Cardiac septum (tissue), 1 donor: ENCODE measurements around the gene SPDYE9.

- PRO-cap: no peak
These were observed 810 bp downstream of the GALNT17 start for GRCh38 chr7:71132263-71133644.

DNA sequence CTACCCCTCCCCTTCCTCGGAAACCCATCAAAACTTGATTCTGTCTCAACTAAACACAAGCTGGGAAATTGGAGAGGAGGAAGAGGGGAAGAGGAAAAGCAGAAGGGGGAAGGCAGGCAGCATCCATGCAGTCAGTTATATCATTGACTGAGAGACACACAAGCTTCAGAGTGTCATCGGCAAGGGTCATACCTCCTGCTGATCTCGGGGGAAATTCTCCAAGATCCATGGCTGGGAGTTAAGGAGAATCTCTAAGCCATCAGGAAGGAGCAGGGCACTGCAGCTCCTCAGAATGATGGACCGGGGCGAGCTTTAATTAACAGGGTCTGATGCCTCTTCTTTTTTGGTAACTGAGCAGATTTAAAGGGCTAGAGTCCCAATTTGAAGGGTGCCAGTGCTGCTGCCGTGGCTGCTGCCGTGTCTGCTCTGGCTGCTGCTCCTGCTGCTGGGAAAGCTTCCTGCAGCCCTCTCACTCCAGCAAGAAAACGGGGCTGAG lies 34.8 kb upstream of the CALN1 start:
- PRO-cap: no peak

DNA sequence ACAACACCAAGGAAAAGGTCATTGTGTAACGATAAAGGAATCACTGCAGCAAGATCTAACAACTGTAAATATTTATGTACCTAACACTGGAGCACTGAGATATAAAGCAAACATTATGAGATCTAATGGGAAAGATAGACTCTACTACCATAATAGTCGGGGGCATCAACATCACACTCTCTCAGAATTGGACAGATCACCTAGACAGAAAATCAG lies 96.1 kb downstream of the TYW1B start:
- PRO-cap: no peak

GRCh38 chr7:72806850-72807524 lies 21.0 kb downstream of the TYW1B start:
- PRO-cap: no peak

GRCh38 chr7:72897648-72898118 lies 27.2 kb upstream of the POM121 start:
- PRO-cap: no peak

GRCh38 chr7:73085809-73086294 lies at the start of gene SPDYE9:
Gene SPDYE9, minus strand, starts transcription at chr7:73086038.
- PRO-cap: no peak

DNA sequence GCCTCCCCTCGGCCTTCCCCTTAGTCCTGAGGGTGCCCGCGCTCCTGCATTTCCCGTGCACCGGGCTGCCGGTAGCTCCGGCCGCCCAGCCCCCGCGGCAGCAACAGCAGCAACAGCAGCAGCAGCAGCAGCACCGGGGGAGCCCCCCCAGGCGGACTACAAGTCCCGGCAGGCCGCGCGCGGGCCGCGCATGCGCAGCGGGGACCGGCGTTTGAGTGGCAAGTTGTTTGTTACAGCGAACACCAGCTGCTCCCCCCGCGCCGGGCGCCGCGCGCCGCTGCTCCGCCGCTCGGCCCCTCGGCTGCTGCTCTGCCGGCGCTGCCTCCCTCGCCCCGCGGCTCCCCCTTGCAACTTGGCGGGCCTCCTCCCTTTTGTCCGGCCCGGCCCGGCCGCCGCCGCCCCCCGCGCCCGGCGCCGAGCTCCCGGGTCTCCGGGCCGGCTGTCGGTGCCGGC lies 501 bp downstream of the SPDYE10 start:
- PRO-cap: bidirectional peak, plus-strand start at position 238 of the sequence, minus-strand start at position 158 of the sequence

- PRO-cap: no peak
These were observed 2.2 kb downstream of the FKBP6 start for GRCh38 chr7:73330037-73330747.

DNA sequence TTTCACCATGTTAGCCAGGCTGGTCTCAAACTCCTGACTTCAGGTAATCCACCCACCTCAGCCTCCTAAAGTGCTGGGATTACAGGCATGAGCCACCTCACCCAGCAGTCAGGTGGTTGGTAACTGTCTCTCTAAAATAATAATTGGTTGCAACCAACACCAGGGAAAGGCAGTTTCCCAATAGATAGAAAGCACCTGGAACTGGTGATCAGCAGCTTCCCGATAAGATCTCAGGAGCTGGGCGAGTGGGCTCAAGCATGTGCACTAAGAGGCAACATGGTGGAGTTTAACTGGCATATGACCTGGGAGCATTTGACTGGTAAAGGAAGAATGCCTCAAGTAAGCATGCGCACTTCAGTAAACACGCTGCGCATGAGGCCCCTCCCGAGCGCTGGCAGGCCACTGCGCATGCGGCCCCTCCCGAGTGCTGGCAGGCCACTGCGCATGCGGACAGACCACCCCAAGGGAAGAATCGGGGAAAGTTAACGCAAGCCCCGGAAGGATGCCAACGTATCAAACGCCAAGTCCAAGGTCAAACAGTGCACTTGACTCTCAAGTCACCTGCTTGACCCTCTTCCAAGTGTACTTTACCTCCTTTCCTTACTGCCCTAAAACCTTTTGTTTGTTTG lies 34.3 kb upstream of the FZD9 start:
- PRO-cap: no peak

- PRO-cap: no peak
These were observed 23.3 kb upstream of the FZD9 start for GRCh38 chr7:73410238-73410770.

DNA sequence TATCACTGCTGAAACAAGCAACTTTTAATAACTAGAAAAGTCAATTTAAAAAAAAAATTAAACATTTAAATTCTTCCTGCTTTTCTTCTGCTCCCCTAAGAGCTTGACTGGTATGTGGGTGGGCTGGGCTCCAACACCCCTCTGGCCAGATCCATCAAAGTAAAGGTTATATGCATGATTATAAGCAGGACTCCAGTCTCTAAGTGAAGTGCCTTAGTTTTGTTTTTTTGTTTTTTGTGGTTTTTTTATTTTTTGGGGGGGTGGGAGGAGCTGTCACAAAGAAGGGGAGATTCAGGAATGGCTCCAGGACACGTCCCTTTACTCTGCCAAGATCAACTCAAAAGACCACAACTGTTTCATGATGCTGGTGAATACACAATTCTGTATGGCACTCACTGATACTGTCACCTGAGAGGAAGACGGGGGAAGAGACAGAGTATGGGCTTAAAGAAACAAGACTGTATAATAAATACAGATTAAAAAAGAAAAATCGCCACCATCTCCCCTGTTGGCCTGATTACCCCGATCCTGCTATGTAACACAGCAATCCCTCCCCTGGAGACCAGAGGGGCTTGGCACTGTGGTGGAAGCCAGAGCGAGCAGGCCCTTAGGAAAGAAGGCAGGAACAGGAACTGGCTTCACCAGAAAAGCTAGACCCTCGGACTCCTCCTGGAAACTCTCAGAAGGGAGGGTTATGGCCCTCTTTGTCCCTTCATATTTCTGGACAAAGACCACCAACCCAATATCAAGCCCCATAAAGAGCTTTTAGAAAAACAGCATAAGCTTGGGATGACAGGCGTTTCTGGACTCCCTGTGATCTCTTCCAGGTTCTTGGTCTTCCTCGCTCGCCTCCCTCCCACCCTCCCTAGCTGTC lies 7.9 kb downstream of the FZD9 start:
- PRO-cap: no peak

GRCh38 chr7:73470108-73470617 lies 36.6 kb downstream of the FZD9 start:
- PRO-cap: no peak

DNA sequence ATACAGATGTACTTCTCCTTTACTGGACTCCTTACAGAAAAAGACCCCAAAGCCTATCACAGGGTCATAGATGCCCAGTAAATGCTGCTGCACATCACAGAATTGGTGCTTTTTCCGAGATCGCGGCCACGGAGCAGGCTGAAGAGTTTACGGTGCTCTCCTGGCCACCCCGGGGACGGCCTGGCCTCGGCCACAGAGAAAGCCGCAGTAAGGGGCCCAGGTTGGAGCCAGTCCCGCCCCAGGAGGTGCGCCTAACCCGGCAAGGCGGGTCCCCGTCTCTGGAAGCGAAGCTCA lies 442 bp downstream of the TBL2 start:
- PRO-cap: no peak

DNA sequence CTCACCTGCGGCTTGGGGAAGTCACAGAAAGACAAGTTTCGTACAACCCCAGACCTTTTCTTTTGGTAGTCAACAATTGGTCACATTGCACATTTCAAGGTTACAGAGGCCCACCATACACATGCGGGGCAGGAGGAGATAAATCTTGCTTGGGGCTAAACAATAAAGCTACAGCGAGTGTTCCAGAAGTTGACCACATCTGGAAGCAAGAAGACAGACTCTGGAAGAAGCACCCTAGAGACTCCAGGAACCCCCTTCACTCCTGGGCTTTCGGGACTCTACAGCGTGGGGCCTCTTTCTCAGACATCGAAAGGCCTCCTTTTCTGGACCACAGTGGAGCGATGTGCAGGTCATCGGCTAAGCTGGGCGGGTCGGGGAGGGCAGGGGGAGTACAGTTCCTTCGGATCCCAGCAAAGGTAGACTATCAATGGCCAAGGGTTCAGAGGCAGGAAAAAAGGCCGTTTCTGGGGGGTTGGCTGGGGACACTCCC lies 973 bp downstream of the DNAJC30 start:
- PRO-cap: no peak

DNA sequence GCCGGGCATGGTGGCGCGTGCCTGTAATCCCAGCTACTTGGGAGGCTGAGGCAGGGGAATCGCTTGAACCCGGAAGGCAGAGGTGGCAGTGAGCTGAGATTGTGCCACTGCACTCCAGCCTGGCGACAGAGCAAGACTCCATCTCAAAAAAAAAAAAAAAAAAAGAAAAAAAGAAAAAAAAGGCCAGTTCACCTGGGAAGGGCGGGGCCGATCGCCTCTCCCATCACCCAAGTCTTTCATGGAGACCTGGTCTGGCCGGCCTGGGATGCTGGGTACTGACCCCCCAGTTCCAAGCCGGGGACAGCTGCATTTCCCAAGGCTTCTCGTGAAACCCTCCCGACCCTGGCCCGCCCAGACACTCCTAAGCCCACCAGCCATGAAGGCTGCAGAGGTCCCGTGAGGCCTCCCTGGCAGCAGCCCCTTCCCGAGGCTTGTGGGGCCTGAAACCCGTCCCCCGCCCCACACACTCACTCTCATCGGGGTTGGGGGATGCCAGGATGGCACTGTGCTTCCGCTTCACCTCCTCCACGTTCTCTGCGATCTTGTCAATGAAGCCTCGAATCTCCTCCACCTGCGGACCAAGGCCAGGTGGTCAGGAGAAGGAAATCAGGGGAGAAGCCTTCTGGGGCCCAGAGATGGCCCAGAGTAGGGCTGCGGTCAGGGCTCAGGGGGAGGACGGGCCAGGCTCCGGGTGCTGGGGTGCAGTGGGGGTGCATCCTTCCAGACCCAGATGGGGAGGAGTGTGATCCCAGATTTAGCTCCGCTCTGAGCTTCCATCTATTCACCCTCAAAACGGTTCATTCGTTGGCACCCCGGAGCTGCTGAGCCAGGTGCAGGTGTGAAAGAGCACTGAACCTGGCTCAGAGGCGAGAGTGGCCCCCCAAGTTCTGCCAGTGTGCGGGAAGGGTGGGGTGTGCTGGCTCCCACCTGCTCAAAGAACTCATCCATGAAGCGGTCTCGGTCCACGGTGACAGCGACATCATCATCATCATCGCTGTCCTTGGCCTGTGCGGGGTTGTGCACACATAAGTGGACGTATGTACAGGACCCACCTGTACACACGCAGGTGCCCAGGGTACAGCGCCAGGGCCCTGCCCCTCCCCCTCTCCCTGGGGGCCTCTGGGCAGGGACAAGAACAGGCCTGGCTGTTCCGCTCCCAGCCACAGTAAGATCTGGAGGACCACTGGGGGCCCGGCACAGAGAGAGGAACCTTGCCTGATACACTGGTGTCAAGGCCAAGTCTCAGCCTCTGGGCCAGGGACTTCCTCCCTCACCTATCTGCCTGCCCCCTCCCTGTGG lies 10.9 kb downstream of the STX1A start:
- PRO-cap: no peak

- PRO-cap: no peak
These were observed 1.4 kb downstream of the CLDN3 start for GRCh38 chr7:73768302-73769493.

- PRO-cap: no peak
These were observed 4.3 kb upstream of the CLDN3 start for GRCh38 chr7:73774230-73774814.

DNA sequence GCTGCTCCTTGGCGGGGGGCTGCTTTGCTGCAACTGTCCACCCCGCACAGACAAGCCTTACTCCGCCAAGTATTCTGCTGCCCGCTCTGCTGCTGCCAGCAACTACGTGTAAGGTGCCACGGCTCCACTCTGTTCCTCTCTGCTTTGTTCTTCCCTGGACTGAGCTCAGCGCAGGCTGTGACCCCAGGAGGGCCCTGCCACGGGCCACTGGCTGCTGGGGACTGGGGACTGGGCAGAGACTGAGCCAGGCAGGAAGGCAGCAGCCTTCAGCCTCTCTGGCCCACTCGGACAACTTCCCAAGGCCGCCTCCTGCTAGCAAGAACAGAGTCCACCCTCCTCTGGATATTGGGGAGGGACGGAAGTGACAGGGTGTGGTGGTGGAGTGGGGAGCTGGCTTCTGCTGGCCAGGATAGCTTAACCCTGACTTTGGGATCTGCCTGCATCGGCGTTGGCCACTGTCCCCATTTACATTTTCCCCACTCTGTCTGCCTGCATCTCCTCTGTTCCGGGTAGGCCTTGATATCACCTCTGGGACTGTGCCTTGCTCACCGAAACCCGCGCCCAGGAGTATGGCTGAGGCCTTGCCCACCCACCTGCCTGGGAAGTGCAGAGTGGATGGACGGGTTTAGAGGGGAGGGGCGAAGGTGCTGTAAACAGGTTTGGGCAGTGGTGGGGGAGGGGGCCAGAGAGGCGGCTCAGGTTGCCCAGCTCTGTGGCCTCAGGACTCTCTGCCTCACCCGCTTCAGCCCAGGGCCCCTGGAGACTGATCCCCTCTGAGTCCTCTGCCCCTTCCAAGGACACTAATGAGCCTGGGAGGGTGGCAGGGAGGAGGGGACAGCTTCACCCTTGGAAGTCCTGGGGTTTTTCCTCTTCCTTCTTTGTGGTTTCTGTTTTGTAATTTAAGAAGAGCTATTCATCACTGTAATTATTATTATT lies 1.2 kb downstream of the CLDN4 start:
- PRO-cap: no peak

DNA sequence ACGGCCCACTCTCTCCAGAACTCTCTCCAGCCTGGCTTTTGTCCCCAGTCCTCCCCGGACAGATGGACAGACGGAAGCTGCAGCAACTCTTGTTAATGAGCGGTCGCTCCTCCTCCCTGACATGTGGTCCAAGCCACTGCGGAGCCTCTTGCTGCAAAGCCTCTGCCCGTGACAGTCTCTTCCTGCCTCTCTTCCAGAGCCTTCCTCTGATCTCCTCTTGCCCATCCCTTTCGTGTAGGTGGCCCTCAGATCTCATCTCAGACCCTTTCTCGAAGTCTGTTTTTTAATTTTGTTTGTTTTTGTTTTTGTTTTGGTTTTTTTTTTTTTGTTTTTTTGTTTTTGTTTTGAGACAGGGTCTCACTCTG lies 46.0 kb downstream of the TMEM270 start:
- PRO-cap: no peak

DNA sequence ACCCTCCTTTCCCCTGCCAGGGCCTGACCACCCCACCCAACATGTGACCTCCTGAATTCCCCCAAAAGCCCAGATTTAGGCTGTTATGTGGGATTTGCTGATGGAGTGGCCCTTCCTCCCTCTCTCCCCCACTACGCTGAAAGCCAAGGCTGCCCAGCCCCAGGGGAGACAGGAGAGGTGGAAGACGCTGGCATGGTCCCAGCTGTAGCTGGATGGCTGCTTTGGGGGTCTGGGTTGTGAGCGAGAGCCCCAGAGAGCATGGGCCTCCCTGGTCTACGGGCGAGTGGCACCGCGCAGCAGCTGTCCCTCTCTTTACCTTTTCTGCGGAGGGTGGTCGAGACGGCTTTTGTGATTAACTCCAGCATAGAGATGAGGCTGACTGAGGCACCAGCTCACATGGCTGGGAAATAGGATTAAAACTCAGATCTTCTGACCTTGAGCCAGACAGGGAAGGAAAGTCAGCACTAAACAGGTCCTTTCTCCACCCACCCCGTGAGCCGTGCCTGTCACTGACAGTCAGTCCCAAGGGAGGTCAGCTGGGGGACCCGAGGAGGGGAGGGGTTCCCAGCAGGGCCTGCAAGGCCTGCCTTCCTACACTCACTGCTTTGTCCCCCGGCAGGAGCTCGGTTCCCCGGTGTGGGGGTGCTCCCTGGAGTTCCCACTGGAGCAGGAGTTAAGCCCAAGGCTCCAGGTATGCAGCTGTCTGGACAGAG lies 16.8 kb downstream of the ELN start:
- PRO-cap: no peak